ENCODE measurements around the gene DNAJB6.

- PRO-cap = no peak
Observed at GRCh38 chr7:157247785-157248267, 89.0 kb upstream of the DNAJB6 start.

DNA sequence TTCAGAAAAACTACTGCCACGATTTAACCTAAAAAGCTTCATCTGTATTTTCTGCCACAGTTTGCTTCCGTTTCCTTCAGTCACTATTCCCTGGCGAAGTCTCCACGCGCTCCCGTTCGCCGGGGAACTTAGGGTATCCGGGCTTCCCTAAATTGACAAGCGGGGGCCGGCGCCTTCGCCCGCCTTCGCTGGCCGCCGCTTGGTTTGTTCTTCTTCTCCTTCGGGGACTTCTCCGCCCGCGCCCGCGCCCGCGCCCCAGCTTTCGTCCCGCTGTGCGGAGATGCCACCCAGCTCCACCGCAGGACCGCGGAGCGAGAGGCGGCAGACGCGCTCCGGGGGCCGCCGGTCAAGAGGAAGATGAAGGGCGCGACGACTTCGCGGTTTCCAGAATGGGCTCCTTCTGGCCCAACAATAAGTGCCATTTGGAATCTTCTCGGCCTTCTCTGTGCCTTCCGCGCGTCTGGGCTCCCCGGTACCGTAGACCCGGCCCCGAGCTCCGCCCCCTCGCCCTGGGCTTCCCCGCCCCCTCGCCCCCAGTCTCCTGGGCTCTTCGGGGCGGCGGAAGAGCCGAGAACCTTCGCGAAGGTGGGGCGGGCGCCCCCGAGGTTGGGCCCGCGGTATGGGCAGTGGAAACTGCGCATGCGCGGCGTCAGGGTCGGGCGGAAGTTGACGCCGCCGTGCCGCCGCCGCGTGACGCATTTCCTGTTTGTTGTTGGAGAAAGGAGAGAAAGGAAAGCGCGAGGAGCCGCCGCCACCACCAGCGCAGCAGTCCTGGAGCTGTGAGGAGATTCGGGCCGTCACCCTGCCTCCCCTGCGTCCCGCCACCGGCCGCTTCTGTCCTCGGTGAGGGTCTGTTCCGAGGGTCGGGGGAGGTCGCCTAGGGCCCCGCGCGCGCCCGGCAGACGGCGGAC, at the start of gene DNAJB6:
Gene DNAJB6 (plus strand): TSS at position 703 of the 911 bp plus-strand sequence.
- PRO-cap = bidirectional peak, plus-strand start at position 712 of the sequence, minus-strand start at position 578 of the sequence

- PRO-cap = no peak
Observed at GRCh38 chr7:157377265-157377602, 40.4 kb downstream of the DNAJB6 start.

DNA sequence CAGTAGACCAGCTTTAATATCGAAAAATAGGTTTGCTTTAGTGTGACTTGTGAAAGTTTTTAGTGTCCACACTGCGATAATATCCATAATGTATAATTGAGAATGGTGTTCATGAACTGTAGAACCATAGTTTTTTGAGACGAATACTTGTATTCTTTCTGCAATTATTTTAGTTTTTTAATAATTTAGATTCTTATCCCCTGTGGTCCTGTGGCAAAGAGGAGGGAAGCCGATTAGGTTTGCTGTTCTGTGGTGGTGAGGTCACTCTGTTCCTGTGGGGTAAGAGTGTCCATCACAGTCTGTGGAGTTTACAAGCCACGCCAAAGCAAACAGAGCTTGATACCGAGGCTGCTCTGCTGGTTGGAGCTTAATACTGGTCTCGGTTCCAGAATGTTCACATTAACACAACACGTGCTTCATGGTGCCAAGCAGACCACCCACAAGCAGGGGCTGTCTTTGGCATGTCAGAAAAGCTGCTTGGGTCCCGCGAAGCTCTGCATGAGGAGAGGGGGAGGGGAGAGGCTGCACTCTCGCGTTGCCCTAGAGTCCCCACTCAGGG, 47.4 kb downstream of the DNAJB6 start:
- PRO-cap = no peak

- PRO-cap = no peak
Observed at GRCh38 chr7:157839266-157840646, 503.0 kb downstream of the DNAJB6 start.

GRCh38 chr7:157881189-157882094, 544.6 kb downstream of the DNAJB6 start:
- PRO-cap = no peak

DNA sequence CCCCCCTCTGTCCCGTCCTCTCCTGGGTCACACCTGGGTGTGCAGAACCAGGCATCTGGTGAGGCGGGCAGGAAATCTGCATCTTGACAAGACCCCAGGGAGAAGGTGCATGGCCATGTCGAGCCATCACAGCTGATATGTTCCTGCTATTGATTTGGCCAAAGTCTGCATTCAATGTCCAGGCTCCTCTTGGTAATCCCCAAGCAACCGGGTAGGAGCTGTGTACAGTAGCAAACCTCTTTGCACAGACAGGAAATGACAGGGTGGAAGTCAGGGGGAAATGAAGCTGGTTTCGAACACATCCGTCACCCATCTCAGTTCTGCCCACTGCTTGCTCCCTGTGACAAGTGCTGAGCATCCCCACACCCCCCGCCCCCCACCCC, 554.2 kb downstream of the DNAJB6 start:
- PRO-cap = no peak

GRCh38 chr7:158135428-158135828, 452.2 kb downstream of the PTPRN2 start:
- PRO-cap = unidirectional peak, plus-strand start at chr7:158135553

DNA sequence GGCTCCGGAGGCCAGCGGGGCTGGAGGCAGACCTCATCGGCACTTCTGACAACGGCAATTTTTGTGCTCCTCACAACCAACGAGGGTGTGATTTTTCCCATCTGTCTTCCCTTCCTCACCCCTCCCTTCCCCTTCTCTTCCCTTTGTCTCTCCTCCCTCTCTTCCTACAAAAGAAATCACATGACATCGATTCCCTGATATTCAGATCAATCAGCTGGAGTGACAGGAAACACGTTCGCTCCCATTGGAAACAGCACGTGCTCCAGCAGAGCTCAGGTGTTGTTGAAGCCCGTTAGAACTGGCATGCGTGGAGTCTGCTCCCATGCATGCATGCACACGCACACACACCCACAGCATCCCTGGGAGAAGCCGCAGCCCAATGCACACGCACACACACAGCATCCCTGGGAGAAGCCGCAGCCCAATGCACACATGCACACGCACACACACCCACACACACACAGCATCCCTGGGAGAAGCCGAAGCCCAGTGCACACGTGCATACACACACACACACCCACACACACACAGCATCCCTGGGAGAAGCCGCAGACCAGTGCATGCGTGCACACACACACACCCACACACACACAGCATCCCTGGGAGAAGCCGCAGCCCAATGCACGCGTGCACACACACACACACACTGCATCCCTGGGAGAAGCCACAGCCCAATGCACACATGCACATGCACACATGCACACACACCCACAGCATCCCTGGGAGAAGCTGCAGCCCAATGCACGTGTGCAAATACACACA, 222.2 kb downstream of the PTPRN2 start:
- PRO-cap = no peak

DNA sequence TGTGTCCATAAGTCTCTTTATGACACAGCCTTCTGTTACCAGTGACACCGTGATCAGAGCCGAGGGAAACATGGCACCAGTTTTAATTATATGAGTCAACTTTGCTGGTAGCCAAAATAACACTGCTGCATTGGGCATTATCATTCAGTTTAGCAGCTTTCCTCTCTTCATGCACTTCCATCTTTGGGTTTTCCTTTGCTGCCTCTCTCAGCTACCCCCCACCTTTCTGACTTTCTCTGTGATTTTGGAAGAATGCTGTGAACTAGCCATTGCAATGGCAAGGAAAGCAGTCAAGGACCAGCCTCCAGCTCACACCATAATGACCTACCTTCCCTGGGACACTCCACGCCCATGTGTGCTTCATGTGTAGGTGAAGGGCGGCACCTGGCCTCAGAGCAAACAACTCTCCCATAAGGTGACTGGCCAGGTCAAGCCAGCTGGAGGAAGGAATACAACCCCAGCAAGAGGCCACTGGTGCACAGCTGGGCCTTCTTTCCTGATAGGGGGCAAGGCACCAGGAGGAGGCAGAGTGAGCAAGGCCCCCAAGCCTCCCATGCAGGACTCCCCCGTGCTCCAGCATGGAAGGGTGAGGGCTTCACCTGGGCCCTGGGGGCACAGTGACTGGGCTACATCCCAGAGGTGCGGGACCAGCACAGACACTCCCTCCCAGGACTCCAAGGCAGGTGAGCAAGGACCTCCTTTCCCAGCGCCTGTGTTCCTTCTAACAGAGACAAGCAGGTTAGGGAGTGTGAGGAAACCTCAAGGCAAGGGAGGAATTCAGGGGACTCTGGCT, 2.0 kb downstream of the PTPRN2 start:
- PRO-cap = no peak

DNA sequence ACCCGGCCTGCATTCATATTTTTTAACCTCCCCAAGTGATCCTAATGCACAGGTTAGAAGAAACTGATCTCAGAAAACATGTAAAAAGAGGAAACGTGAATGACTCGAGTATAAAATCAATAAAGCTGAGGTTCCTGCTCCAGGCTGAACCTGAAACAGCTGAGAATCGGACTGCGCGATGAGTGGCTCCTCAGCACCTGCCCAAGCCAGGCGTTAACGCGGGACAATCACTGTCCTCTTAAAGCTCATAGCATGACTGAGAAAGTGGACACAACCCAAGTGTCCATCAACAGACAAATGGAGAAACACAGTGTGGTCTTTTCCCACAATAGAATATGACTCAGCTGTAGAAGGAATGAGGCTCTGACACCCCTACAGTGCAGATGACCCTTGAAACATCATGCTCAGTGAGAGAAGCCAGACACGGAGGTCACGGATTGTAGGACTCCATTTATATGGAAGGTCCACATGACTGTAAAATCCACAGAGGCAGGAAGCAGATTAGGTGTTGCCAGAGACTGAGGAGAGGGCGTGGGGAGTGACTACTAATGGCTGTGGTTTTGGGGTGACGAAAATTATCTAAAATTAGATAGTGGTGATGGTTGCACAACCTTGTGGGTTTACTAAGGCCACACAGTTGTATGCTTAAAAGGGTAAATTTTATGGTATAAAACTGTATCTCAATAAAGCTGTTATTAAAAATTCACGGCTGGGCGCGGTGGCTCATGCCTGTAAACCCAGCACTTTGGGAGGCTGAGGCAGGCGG, 6.0 kb upstream of the NCAPG2 start:
- PRO-cap = no peak

DNA sequence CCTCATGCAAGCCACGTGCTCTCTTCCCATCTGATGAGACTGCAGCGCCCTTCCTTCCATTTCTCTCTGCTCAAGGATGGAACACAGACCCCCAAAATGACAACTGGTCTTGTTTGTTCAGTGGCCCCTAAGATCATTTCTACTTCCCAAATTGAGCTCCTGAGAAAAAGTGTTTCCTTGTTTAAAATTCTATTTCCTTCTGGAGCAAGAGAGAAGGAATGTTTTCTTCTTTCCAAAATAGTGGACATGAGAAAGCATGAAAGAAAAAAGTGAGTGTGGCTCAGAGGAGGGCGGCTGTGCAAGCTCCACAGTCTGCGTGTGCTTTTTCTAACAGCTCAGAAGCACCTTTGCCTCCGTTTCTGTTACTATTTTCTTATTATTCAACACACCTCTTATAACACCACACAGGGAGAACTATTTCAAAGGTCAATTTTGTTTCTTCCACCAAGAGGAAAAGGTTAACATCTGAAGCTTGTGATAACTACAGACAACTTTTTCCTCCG, 35.9 kb upstream of the NCAPG2 start:
- PRO-cap = no peak

GRCh38 chr7:158778525-158779254, 50.6 kb downstream of the ESYT2 start:
- PRO-cap = no peak

- PRO-cap = no peak
Observed at GRCh38 chr7:158830336-158830631, 975 bp upstream of the ESYT2 start.

DNA sequence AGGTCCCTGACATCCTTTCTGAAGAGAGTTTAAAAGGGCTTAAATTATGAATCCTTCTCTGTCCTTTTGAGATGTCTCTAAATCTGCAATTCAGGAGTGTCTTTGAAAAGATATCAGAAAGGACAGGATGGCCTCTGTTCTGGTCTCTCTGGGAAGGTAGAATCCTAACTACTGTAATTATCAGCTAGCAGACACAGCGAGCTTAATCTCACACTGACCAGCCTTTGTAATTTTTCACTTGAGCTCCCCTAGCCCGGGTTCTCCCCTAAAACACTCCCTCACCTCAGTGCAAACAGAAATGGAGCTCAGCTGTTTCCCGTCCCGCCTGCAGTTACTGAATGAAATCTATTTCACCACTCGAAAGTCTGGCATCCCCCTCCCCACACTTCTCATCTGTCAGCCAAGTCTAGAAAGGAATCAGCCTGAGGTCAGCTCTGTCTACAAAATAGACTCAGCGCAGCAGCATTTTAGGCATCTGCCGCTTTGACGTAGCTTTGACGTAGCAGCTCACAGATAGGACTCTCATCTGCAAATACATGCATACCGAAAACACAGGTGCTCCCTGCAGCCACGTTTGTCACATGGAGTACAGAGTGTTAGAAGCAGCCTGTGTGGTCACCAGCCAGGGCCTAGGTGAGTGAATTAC, 4.9 kb downstream of the DYNC2I1 start:
- PRO-cap = no peak

GRCh38 chr7:158911848-158912047, 55.4 kb downstream of the DYNC2I1 start:
- PRO-cap = no peak

DNA sequence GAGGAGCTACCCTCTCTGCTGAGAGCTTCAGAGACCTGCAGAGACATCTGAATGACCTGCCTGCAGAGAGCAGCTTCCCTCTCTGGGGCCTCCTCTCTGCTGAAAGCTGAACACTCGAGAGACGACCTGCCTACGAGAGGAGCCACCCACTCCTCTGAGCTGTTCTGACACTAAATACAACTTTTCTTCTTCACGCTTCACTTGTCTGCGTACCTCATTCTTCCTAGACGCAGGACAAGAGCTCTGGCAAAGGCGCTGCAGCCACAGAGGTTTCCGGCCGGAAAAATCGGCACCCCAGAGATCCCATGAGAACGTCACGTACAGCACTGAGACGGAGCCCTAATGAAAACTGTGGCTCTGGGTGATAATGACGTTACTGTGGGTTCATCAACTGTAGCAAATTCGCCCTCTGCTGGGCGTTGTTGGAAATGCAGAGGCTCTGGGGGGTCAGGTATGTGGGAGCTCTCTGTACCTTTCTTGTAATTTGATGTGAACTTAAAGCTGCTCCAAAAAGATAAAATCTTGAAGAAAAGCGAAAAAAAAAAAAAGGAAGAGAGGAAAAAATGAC, 120.6 kb downstream of the DYNC2I1 start:
- PRO-cap = unidirectional peak, minus-strand start at position 341 of the sequence

DNA sequence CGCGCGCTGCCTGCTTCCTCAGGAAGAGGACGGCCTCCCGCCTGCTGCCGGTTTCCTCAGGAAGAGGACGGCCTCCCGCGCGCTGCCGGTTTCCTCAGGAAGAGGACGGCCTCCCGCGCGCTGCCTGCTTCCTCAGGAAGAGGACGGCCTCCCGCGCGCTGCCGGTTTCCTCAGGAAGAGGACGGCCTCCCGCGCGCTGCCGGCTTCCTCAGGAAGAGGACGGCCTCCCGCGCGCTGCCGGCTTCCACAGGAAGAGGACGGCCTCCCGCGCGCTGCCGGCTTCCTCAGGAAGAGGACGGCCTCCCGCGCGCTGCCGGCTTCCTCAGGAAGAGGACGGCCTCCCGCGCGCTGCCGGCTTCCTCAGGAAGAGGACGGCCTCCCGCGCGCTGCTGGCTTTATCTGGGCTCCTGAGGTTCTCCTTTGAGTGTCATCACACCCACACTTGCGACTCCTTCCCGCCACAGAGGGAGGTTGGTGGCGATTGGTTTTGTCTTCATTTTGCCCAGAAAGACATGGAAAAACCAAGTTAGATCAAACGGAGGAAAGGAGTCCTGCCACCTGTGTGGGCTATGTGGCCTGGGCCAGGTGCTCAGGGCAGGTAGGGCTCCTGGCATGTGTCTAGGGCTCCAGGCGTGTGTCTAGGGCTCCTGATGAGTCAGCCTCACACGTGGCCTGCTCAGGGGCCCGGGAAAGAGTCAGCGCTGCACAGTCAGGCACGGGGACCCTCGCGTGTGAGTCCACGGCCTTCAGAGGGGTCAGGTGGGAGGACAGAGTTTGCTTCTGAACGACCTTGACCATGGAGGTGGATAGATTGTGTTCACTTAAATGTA, 138.1 kb downstream of the VIPR2 start:
- PRO-cap = no peak

Measured in left lung (tissue), 1 donor.